Brain (tissue), 1 donor: ENCODE measurements around a stretch of chr13.

GRCh38 chr13:110330520-110331054, 23.5 kb downstream of the COL4A2 start:
- RRBS: no CpG with 5 or more reads among the region's 11 CpGs

DNA sequence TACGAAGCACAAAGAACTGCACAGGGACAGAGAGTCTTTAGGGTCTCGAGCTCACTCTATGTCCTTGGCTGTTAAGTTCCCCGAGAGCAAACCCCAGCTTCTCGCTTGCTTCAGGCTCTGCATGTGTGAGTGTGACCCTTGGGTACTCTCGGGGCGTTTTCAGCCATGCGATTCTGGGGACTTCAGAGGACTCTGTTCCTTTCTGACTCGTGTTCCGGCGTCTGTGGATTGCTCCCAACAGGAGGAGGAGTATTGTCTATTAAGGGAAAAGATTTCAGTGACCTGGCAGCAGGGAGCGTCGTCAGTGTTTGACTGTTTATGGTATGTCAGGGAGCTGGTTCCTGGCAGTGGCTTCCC, 33.6 kb downstream of the COL4A2 start:
- RRBS: no CpG with 5 or more reads among the region's 12 CpGs

DNA sequence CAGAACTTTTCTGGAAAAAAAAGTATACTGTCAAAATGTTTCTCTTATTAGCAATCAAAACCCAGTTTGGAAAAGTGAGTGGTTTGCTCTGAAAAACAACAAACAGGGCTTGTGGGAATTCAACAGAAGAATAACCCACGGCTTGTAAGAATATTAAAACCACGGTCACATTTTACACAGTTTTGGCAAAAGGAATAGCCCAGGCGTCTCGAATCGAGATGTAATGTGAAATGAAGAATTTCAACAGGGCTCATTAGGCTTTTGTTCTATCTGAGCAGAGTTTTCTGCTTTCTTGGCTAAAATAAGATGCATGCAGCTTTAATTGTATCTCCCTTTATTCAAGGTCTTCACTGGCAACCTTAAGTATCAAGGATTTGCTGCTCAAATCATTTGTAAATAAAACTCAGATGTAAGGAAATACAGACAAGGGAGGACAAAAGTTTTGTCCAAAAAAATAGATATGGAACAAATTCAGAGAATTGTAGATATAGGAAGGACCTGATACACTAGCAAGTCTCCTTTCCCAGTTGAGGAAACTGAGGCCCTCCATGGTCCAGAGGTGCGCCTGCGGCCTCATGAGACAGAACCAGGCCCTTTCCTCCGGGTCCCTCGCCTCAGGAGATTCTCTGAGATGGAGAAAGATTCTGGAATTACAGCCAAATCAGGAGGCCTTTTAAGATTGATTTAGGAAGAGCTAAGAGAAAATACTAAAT, 71.0 kb downstream of the COL4A2 start:
- RRBS: no CpG with 5 or more reads among the region's 9 CpGs

GRCh38 chr13:110397482-110398133, 90.5 kb downstream of the COL4A2 start:
- RRBS: no CpG with 5 or more reads among the region's 14 CpGs

- RRBS: no CpG with 5 or more reads among the region's 5 CpGs
Observed at GRCh38 chr13:110404353-110404818, 97.3 kb downstream of the COL4A2 start.

DNA sequence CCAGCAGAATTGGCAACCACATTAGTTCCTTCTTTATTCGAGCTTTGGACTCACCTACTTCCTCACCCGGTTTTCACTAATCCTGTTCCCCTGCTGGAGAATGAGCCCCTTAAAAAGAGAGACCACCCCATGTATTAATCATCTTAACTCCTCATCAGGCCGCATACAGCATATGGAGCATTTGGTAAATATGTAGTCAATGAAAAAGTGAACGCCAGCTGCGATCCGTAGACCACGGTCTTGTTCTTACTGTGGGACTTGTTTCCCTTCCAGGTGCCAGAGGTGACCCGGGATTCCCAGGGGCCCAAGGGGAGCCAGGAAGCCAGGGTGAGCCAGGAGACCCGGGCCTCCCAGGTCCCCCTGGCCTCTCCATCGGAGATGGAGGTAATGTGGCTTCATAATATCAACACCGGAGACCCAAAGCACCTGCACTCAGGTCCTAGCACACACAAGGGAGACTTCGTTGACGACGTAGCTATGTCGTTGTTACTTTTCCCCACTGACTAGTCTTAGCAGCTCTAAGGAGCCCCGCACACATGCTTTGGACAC, 112.0 kb downstream of the RAB20 start:
- RRBS: 80% methylated on average over 4 of the region's 16 CpGs

- RRBS: 95% methylated on average over 7 of the region's 13 CpGs
Observed at GRCh38 chr13:110473013-110473702, 88.4 kb downstream of the RAB20 start.

GRCh38 chr13:110504108-110504599, 57.4 kb downstream of the RAB20 start:
- RRBS: no CpG with 5 or more reads among the region's 14 CpGs

GRCh38 chr13:110525827-110526554, 35.5 kb downstream of the RAB20 start:
- RRBS: no CpG with 5 or more reads among the region's 14 CpGs

DNA sequence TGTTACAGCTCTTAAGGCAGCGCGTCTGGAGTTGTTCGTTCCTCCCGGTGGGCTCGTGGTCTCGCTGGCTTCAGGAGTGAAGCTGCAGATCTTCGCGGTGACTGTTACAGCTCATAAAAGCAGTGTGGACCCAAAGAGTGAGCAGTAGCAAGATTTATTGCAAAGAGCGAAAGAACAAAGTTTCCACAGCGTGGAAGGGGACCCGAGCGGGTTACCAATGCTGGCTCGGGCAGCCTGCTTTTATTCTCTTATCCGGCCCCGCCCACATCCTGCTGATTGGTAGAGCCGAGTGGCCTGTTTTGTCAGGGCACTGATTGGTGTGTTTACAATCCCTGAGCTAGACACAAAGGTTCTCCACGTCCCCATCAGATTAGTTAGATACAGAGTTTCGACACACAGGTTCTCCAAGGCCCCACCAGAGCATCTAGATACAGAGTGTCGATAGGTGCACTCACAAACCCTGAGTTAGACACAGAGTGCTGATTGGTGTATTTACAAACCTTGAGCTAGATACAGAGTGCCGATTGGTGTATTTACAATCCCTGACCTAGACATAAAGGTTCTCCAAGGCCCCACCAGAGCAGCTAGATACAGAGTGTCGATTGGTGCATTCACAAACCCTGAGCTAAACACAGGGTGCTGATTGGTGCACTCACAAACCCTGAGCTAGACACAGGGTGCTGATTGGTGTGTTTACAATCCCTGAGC, 17.0 kb downstream of the NAXD start:
- RRBS: no CpG with 5 or more reads among the region's 21 CpGs

GRCh38 chr13:110665460-110666608, 40.1 kb downstream of the CARS2 start:
- RRBS: 92% methylated on average over 1 of the region's 35 CpGs

GRCh38 chr13:110715710-110716648, 2.5 kb downstream of the ING1 start:
- RRBS: 1% methylated on average over 13 of the region's 66 CpGs

DNA sequence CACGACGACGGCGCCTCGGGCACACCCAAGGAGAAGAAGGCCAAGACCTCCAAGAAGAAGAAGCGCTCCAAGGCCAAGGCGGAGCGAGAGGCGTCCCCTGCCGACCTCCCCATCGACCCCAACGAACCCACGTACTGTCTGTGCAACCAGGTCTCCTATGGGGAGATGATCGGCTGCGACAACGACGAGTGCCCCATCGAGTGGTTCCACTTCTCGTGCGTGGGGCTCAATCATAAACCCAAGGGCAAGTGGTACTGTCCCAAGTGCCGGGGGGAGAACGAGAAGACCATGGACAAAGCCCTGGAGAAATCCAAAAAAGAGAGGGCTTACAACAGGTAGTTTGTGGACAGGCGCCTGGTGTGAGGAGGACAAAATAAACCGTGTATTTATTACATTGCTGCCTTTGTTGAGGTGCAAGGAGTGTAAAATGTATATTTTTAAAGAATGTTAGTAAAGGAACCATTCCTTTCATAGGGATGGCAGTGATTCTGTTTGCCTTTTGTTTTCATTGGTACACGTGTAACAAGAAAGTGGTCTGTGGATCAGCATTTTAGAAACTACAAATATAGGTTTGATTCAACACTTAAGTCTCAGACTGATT, 6.2 kb downstream of the ING1 start:
- RRBS: no CpG with 5 or more reads among the region's 25 CpGs

DNA sequence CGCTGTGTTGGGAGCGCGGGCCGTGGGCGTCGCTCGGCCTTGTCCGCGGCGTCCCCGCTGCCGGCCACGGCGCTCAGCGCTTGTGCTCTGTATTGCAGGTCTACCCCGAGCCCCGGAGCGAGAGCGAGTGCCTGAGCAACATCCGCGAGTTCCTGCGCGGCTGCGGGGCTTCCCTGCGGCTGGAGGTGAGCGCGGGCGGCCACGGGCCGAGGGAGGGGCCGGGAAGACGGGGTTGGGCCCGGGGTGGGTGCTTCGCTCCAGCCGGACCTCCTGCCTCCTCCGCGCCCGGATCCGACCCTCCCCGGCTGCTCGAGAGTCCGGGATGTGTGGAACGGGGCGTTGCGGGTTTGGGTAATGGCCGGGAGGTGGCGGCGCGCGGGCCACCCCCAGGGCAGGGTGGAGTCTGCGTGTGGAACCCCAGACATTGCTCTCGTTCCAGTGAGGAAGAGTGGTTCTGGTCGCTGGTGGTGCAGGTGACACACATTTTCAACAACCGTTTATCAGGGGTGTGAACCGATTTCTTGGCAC, 38.8 kb downstream of the ARHGEF7 start:
- RRBS: 2% methylated on average over 20 of the region's 55 CpGs

DNA sequence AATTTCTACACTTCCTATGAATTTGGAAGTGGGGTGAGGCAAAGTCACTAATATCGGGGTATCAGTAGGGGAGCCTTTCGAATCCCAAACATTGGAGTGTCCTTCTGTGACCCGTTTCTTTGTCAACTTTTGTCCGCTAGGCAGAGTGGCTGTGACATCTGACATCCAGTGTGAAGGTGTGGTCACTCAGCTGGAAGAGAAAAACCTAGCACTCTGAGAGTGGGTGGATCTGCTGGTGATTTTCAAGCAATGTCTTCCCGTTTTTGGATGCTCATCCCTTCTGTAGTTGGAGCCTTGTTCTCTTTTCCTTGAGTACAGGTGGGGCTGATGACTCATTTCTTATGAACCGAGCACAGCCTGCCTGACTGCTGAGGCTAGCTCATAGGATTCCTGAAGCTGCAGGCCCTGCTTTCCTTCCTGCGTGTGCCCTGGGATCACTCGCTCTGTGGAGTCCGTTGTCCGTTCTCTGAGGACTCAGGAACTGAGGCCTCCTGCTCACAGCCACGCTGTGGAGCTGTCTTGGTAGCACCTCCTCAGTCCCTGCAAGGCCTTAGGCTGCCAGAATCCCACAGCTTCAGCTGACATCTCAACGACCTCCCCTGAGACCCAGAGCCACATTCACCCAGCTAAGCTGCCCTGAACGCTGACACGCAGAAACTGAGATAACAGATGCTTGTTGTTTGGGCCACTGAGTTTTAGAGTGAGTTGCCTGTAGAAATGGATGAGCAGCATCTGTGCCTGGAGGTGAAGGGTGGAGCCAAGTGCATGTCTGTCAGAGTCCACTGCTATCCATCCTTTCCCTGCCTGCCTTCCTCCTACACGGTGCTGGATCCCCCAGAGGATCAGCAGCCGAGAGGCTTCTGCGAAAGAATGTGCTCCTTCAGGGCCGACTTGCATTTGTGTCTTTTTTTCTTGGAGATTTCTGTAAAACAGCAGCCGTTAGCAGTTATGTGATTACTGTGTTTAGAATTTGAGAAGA, 72.9 kb downstream of the ARHGEF7 start:
- RRBS: no CpG with 5 or more reads among the region's 19 CpGs

DNA sequence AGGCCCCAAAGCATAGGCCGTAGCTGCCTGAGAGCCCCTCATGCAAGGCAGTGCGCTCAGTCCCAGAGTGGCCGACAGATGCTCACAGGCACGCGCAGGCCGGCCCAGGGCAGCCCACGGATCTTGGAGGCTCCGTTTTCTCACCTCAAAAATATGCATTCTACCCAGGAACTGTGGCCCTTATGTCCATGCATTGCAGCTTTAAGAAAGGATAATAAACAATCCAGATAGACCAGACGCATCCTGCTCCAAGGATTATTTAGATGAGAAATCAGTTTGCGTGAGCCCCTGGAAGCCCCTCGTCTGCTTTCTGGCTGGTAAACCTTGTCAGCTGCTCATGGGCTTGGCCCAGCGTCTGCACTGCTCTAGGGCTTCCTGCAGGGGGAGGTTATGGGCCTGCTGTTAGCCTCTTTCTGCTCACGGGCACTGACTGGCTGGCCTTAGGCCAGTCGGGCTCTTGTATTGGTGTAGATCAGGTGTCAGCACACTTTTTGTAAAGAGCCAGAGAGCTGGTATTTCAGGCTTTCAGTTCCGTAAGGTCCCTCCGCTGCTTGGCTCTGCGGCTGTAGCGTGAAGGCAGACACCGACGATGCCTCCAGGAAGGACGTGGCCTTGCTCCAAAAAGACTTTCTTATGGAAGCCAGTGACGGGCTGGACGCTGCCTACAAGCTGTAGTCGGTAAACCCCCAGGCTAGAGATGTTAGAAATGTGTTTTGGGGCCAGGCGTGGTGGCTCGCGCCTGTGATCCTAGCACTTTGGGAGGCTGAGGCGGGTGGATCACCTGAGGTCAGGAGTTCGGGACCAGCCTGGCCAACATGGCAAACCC, 24.3 kb downstream of the TEX29 start:
- RRBS: no CpG with 5 or more reads among the region's 29 CpGs

DNA sequence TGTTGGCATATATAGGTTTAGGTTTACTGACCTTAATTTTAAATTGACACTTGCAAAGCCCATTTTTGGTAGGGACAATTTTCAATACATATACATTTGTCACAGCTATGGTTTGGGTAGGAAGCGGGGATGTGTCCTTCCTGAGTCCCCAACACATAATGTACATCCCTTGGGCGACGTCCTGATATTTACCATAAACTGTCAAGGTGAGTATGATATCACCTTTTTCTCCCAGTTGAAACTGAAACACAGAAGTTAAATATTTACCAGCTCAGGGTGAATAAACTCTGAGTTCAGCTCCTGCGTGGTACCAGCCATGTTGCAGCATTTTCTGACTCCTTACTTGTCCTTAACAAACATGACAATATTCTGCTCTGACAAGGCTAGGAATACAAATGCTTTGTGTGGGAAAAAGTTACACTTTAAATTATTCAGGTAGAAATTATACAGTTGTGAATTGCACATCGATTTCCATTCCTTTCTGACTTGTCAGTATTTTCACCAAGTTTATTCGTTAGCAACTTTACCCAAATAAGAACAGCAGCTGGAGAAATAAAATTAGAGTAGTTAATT, 294.2 kb downstream of the TEX29 start:
- RRBS: no CpG with 5 or more reads among the region's 6 CpGs

GRCh38 chr13:111846020-111846433, 220.9 kb upstream of the SOX1 start:
- RRBS: no CpG with 5 or more reads among the region's 9 CpGs

- RRBS: 3% methylated on average over 27 of the region's 67 CpGs
Observed at GRCh38 chr13:112072308-112072991, 5.5 kb downstream of the SOX1 start.

- RRBS: no CpG with 5 or more reads among the region's 9 CpGs
Observed at GRCh38 chr13:112095460-112095864, 28.5 kb downstream of the SOX1 start.